HT1080 (cell line): ENCODE measurements around a stretch of chr4.

RAMPAGE:
- cytosol, long total RNA, result no peak
- long total RNA, result no peak
- nucleus, long total RNA, result no peak
These were observed 29.8 kb downstream of the WDR1 start for GRCh38 chr4:10086900-10087137.

GRCh38 chr4:10087982-10088931 lies 28.3 kb downstream of the WDR1 start:
RAMPAGE:
- cytosol, long total RNA, result no peak
- long total RNA, result no peak
- nucleus, long total RNA, result no peak

DNA sequence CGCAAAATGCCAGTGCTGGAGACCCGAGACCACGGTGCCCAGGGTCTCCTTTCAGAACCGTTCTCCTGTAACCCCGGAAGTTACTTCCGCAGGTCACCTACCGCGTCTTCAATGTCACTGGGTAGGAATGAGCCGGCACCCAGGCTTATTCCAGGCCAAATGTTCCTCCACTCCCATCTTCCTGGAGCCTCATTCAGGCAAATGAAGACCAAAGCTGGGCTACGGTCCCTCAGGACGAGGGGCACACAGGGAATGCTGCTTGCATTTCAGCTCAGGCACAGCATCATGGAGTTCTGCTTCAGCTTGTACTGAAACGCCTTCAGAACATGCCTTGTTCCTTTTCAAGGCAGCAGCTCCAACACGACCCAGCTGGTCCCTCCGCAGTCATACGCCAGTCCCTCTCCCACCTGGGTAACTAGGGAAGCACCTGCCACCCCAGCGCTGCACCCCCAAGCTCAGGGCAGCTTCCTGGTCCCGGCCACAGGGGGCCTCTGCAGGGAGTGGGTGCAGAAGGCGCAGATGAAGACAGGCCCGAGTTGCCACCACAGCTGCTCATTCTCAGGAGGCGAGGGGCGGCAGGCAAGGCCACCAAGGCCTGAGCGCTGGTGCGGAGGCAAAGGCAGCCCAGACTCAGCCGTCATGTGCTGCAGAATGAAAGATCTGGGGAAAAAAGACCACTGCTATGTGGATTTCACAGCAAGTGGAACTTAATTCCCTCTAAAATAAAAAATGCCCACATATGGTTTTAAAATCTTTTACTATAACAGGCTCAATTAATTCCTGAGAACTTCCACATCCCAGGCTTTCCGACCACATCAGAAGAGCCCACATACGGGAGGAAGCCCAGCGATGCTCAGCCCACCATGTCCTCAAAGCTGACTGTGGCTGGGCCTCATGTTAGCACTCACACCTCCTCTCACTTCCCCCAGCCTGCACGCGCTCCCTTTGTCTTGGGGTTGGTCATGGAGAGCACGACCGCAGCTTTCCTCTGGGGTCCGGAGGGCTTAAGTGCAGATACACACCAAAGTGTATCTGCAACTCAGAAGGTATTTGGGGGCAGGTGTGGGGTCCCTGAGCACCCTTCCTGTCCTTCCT lies 21.7 kb downstream of the WDR1 start:
RAMPAGE:
- cytosol, long total RNA, result no peak
- long total RNA, result no peak
- nucleus, long total RNA, result no peak

DNA sequence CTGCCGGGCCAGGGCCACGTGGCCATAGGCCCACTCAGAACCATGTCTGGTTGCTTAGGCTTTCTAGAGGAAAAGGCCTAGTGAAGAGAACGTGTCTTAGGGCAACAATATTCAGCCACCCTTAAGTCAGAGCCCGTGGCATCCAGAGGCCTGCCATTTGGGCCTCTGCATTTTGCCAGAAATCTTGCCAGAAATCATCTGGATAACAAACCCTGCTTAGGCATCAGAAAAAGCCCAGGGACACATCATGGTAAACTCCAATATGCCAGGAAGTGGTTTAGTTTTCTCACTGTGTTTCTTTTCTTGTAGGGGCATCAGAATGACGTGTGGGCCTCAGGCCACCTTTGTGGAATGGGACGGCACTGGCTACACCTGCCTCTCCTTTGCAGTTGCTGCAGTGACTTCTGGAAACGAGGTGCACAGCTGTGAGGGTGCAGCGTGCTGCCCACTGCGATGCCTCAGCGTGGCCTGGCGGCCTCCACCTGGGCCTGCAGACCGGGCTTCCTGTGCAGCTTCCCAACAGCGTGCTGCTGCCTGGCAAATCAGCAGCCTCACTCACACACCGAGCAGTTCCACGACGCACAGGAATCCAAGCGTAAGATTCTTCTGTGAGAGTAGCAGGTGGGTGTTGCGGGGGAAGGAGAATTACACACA lies 17.3 kb downstream of the WDR1 start:
RAMPAGE:
- cytosol, long total RNA, result no peak
- long total RNA, result no peak
- nucleus, long total RNA, result no peak

DNA sequence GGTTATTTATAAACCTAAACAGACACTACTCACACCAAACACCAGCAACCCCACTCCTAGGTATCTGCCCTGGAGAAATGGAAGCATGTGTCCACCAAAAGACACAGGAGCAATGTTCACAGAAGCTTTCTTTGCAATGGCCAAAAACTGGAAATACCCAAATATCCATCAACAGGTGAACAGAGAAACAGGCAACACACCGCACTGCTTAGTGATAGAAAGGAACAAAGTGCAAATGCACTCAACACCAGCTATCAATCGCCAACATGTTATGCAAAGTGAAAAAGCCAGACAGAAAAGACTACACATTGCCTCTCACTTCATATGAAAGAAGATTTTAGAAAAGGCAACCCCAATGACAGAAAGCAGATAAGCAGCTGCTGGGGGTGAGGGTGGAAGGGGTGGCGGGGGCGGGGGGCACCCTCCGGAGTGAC lies 10.9 kb downstream of the WDR1 start:
RAMPAGE:
- cytosol, long total RNA, result no peak
- long total RNA, result no peak
- nucleus, long total RNA, result no peak

GRCh38 chr4:10123250-10124029 lies 6.8 kb upstream of the WDR1 start:
RAMPAGE:
- cytosol, long total RNA, result no peak
- long total RNA, result no peak
- nucleus, long total RNA, result no peak

DNA sequence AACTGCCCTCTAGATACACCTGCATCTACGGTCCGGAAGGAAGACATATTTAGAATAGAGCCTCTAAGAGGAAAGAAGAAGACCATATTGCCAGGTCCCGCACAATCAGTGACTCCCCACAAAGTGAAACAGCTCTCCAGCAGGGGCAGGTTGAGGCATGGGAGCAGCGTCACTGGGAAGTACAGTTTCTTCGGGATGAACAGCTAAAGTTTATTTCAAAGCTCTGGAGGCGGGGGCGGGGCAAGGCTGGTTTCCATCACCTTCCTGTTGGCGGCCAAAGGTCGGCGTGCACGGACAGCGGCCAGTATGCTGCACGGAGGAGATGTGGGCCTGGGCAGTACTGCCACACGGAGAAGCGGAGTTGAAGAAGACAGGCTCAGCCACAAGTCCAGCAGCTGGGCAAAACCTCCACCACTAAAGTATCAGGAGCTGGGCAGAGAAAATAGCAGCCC lies 914 bp upstream of the ZNF518B start:
RAMPAGE:
- cytosol, long total RNA, result no peak
- long total RNA, result no peak
- nucleus, long total RNA, result no peak

RAMPAGE:
- cytosol, long total RNA, result no peak
- long total RNA, result no peak
- nucleus, long total RNA, result no peak
These were observed 92.1 kb downstream of the HS3ST1 start for GRCh38 chr4:11336642-11336874.

GRCh38 chr4:11420351-11420976 lies 8.2 kb downstream of the HS3ST1 start:
RAMPAGE:
- cytosol, long total RNA, result no peak
- long total RNA, result no peak
- nucleus, long total RNA, result no peak

RAMPAGE:
- cytosol, long total RNA, result no peak
- long total RNA, result no peak
- nucleus, long total RNA, result no peak
These were observed 40.1 kb upstream of the HS3ST1 start for GRCh38 chr4:11468746-11469298.

GRCh38 chr4:11769312-11770015 lies 340.8 kb upstream of the HS3ST1 start:
RAMPAGE:
- cytosol, long total RNA, result no peak
- long total RNA, result no peak
- nucleus, long total RNA, result no peak

GRCh38 chr4:11801840-11802321 lies 373.2 kb upstream of the HS3ST1 start:
RAMPAGE:
- cytosol, long total RNA, result no peak
- long total RNA, result no peak
- nucleus, long total RNA, result no peak

DNA sequence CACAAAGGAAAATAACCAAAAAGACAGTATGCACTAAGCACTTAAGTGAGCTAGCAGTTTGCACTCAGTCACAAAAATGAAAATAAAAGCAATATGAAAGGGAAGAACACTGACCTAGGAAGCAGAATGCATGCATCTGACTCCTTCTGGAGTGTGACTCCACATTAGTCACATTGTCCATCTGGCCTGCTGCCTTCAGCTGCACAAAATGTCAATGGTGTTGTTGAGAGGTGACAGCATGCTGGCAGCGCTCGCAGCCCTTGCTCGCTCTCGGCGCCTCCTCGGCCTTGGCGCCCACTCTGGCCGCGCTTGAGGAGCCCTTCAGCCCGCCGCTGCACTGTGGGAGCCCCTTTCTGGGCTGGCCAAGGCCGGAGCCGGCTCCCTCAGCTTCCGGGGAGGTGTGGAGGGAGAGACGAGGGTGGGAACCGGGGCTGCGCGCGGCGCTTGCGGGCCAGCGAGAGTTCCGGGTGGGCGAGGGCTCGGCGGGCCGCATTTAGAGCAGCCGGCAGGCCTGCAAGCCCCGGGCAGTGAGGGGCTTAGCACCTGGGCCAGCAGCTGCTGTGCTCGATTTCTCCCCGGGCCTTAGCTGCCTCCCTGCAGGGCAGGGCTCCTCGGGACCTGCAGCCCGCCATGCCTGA lies 874.8 kb downstream of the RAB28 start:
RAMPAGE:
- cytosol, long total RNA, result no peak
- long total RNA, result no peak
- nucleus, long total RNA, result no peak

DNA sequence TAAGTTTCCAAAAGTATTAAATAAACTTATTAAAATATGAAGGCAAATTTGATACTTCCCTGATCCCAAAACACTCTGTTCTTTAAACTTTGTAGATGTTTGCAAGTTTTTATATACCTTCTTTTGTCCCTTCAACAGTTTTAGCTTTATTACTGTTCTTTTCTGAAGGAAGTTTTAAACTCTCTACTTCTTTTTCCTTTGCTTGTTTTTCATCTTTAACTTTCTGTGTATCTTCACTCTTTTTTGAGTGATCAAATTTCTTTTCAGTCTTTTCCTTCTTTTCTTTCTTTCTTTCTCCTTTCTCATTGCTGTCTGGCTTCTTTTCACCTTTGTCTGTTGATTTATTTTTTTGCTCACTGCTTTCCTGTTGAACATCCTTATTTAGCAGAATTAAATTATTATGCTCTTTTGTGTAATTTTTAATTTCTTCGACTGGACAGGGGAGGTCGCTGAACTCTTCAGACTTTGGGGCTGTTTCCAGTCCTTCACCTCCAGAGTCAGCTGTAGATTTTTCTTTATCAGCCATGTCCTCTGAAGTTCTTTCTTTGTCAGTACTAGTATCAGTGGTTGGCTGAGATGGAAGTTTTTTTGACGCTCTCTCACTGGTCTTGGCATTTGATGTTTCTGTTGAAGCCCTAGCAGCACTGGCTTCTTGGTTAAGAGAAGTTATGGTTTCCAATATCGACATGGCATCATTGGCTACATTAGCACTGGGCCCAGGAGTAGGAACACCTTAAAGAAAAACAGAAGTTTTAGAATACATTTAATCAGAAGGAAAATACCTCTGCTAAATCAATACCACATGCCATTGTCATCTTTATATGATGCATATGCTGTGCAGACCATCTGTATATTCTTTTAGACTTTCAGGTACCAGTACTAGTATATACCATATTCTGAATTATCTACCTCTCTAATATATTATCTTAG lies 13.2 kb downstream of the BOD1L1 start:
RAMPAGE:
- cytosol, long total RNA, result no peak
- long total RNA, result no peak
- nucleus, long total RNA, result no peak

DNA sequence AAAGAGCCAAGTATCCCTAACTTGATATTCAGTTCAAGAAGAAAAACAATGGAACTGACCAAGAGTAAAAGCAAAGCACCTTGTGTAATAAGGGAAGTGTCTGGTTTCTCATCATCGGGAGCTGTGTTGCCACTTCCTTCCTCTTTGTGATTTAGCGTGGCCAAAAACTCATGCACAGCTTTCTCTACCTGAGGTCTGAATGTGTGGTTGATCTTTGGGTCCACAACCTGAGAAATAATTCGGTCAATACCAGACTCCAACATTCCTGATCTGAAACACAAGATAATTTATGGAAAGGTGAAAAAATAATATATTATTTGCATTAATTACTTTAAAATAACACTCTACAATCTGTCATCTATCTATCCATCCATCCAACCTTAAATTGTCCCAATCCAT lies 12.3 kb downstream of the BOD1L1 start:
RAMPAGE:
- cytosol, long total RNA, result no peak
- long total RNA, result no peak
- nucleus, long total RNA, result no peak

RAMPAGE:
- cytosol, long total RNA, result no peak
- long total RNA, result no peak
- nucleus, long total RNA, result no peak
These were observed 78.1 kb upstream of the BOD1L1 start for GRCh38 chr4:13705367-13706266.

GRCh38 chr4:15054181-15054891 lies 52.1 kb downstream of the CPEB2 start:
RAMPAGE:
- cytosol, long total RNA, result no peak
- long total RNA, result no peak
- nucleus, long total RNA, result no peak

GRCh38 chr4:15077789-15078441 lies 75.6 kb downstream of the CPEB2 start:
RAMPAGE:
- cytosol, long total RNA, result no peak
- long total RNA, result no peak
- nucleus, long total RNA, result no peak

RAMPAGE:
- cytosol, long total RNA, result no peak
- long total RNA, result no peak
- nucleus, long total RNA, result no peak
These were observed 193.8 kb upstream of the C1QTNF7 start for GRCh38 chr4:15234037-15234469.

RAMPAGE:
- cytosol, long total RNA, result no peak
- long total RNA, result no peak
- nucleus, long total RNA, result no peak
These were observed 74.6 kb upstream of the C1QTNF7 start for GRCh38 chr4:15353295-15353614.